Pericardium fibroblast (primary cell): ENCODE data around the genes TIMM21 and CYB5A.

DNA sequence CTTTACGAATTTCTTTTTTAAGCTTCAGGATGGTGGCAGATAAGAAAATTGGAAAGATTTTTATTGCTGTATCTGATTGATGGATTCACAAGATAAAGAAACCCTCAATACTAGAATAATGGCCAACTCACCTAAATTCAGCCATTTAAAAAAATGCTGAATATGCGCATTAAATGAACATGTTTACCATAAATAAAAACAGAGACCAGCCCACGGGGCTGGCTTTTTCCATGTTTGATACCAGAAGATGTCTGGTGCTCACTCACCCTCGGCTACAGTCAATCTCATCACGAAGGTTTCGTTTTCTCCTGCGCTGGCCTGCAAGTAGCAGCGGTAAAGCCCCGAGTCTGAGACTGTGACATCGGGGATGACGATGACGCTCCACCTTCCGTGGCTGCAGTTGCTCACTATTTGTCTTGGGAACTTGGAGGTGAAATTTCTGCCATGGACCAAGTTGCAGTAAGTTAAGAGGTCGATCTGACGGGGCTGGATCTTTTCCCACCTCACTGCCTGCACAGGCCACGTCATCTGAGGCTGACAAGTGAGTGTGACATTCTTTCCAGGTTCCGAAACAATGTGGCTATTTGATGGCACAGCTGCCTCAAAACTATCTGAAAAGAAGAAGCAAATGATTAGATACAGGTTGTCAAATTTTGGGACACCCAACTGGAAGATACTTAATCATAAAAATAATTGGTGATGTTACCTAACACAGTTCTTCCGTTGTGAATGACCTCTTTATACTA is 52.1 kb downstream of the CD226 start:
- RAMPAGE, long total RNA, result no peak

GRCh38 chr18:69936112-69936512 is 11.6 kb downstream of the CD226 start:
- RAMPAGE, long total RNA, result no peak

DNA sequence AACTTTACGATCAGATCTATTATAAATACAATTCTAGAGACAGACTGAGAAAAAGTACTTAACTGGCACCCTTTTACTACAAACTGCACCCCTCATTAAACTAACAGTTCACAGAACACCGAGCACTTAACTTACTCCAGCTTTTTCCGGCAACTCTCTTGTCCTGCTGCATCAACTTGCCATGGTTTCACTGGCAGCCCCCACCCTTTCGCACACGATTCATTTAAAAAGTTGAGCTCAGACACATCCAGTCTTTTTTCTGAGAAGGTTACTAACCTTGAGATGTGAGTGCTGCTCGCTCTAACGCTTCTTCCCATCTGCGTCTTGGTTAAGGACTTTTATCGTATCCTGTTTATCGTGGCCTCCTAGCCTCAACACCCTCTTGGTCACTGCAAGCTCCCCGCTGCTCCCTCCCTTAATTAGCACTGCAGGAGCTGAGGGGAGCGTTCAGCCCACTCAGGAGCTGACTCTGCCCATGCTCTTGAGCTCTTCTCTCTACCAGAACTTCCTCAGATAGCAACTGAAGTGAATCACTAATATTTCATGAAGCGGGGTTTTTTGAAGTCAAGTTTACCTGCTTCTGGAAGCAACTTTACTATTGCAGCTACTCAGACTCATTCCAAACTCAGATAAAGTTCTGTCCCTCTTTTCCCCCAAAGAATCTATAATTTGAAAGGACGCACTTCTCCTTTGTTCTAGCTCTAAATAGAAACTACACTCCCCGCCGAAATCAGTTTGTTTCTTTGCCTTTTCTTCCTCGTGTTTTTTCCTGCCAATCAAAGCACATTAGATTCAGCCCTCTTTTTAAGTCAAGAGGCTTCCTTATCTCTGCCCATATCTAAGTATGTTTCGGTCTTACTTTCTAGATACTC is 9.0 kb upstream of the CD226 start:
- RAMPAGE, long total RNA, result no peak

GRCh38 chr18:69961536-69961880 is 13.8 kb upstream of the CD226 start:
- RAMPAGE, long total RNA, result no peak

GRCh38 chr18:70289466-70290025 is 701 bp downstream of the SOCS6 start:
- RAMPAGE, long total RNA, result no peak

DNA sequence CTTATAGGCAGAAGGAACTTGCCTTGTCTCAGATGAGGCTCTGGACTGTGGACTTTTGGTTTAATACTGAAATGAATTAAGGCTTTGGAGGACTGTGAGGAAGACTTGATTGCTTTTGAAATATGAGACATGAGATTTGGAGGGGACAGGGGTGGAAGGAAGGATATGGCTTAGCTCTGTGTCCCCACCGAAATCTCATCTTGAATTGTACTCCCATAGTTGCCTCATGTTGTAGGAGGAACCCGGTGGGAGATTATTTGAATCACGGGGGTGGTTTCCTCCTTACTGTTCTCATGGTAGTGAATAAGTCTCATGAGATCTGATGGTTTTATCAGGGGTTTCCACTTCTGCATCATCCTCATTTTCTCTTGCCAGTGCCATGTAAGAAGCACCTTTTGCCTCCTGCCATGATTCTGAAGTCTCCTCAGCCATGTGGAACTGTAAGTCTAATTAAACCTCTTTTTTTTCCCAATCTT is 310.5 kb downstream of the SOCS6 start:
- RAMPAGE, long total RNA, result no peak

GRCh38 chr18:74063633-74064141 is 83.9 kb downstream of the FBXO15 start:
- RAMPAGE, long total RNA, result no peak

DNA sequence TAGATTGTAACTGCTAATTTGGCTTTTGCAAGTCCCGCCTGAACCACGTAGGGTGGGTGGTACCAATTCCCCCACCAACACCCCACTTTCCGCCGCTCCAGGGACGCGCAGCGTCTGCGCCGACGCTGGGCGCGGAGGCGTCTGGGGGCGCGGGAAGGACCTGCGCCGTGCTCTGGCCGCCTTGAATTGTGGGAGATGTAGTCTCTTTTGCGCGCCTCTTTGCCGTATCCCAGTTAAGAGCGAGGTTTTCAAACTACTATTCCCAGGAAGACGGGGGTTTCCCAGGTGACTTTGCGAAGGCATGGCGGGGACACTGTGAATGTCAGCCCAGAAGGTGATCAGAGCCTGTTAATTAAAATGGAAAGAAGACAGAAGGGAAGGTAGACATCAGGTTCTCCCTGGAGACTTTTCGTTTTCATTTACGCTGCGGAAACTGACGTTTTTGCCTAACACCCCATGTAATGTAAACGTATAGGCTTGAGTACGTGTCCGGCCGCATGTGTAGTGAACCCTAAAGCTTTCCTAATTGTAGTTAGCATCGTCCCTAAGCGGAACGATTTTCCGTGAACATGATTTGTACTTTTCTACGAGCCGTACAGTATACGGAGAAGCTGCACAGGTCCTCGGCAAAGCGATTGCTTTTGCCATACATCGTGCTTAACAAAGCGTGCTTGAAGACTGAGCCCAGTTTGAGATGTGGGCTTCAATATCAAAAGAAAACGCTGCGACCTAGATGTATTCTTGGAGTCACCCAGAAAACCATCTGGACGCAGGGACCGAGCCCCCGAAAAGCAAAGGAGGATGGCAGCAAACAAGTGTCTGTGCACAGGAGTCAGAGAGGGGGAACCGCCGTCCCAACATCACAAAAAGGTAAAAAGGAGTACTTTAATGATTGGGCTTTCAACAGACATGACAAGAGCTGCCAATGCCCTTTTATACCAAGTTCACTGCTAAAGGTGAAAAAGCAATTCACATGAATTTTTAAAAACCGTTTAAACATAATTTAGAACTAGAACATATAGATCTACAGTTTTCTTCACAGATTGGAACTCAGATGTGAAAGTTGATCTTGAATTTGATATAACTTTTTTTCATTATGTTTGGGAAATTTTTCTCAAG is at the start of gene TIMM21:
TSS of gene TIMM21 (plus strand) at position 284 of the 1,119 bp plus-strand sequence.
- RAMPAGE, long total RNA, result start-site peak on the plus strand centred at position 300 of the sequence, 38 bp wide, 372 and 24 reads in 2 replicates

DNA sequence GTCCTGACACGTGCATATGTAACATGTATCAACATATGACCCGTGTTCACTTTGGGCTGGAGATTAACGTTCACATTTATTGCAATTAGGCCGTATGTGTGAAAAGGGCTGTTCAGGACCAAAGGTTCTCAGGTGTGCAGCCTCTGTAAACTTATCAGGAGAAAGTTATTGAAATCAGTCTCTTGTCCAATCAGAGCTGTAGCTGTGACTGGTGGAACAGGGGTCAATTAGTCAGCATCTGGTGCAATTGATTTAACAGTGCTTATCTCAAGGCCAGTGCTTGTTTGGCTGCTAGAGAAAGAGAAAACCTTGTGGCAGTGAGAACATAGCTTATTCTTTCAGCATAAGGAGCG is 66.6 kb downstream of the CYB5A start:
- RAMPAGE, long total RNA, result no peak

GRCh38 chr18:74291162-74292106 is at the start of gene CYB5A:
Gene CYB5A, minus strand, starts transcription at chr18:74291963.
- RAMPAGE, long total RNA, result start-site peak on the minus strand at chr18:74291908-74291980, 1,731 and 1,189 reads in 2 replicates

DNA sequence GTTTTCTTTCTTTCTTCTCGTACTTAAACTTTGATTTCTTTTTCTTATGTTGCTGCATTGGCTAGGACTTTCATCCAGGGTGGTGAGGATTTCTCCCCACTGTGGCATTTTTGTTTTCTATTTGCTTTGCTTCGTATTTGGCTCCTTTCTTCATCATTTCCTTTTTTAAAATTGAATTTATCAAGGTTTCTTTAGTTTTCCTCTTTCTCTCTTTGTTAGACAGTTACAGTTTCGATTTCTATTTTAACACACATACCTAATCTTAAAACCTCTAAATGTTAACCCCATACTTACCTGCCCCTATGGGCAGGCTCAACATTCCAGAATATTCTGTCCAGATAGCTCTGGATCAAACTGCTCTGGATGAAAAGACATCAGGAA is 49.3 kb downstream of the DIPK1C start:
- RAMPAGE, long total RNA, result no peak

GRCh38 chr18:74468753-74469228 is 11.7 kb upstream of the DIPK1C start:
- RAMPAGE, long total RNA, result no peak

DNA sequence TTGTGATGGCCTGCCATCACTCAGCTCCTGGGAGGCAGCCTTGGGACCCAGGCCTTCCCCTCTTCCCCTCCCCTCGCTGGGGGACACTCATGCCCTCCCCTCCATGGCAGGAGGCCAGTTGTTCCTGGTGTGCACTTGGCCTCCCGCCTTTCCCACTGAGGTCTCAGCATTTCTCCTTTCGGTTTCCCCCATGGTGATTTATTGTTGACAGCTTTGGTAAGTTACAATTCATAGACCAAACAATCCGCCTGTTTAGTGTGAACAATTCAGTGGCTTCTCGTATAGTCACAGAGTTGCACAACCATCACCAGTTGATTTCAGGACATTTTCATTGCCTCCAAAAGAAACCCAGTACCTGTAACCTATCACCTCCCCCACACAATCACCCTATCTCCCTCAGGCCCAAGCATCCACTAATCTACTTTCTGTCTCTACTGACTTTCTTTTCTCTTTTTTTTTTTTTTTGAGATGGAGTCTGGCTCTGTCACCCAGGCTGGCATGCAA is 10.1 kb upstream of the CNDP1 start:
- RAMPAGE, long total RNA, result no peak

DNA sequence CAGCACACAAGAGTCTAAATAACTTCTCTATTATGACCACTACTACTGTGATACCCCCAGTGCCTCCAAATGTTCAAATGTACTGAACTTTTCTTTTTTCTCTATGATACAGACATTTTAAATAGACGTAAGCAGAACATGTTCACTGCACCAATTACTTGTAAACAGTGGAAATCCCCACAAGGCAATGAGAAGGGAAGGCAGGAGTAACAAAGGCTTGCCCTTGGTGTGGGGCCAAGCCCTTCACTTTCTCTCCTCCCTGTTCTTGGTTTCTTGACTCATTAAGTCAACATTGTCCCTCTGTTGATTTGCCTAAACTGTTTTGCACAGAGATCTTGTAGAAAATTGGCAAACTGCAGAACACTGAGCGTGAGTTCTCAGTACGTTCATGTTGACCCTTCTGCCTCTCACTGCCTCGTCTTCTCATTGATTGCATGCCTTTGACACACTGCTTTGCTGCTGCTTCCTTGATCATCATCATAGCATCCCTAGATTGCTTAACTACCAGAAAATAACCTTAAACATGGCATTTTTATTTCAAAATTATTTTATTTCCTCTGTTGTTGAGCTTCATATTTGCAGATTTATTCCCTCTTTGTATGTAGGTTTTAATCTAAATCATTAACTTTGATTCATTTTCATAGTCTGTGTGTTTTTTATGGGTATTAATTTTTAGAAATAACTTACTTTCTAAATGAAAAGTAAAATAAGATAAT is 257.7 kb downstream of the PTGR3 start:
- RAMPAGE, long total RNA, result no peak

DNA sequence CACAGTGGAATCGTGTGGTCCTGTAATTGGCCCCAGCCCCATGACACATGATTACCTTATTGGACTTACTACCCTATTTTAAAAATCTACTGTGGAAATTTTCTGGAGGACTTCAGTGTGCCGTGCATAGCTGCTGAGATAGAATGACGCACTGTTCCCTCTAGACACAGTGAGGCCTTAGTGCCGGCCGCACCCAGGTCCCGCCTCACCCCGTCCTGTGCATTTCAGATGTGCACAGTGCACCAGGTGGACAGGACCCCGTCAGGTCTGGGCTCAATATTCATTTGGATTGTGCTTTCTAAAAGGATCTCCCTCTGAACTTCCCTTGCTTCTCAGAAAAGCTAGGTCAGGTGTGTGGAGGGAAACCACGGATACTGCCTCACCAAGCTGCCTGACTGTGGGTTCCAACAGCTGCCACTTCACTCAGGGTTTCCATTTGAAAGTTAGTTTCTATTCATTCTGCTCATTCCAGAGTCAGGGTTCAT is 155.9 kb downstream of the PTGR3 start:
- RAMPAGE, long total RNA, result no peak

- RAMPAGE, long total RNA, result no peak
Observed at GRCh38 chr18:75070470-75071671, 138.1 kb downstream of the PTGR3 start.

GRCh38 chr18:75211687-75212781 is 1.4 kb downstream of the TSHZ1 start:
- RAMPAGE, long total RNA, result no peak

- RAMPAGE, long total RNA, result no peak
Observed at GRCh38 chr18:76398206-76399356, 96.5 kb downstream of the ZNF516 start.

- RAMPAGE, long total RNA, result no peak
Observed at GRCh38 chr18:76486159-76486902, 8.7 kb downstream of the ZNF516 start.

GRCh38 chr18:76493521-76493815 is 1.6 kb downstream of the ZNF516 start:
- RAMPAGE, long total RNA, result no peak